Measurements from ENCODE around the genes PFKFB1, FAM104B and PAGE5.

DNA sequence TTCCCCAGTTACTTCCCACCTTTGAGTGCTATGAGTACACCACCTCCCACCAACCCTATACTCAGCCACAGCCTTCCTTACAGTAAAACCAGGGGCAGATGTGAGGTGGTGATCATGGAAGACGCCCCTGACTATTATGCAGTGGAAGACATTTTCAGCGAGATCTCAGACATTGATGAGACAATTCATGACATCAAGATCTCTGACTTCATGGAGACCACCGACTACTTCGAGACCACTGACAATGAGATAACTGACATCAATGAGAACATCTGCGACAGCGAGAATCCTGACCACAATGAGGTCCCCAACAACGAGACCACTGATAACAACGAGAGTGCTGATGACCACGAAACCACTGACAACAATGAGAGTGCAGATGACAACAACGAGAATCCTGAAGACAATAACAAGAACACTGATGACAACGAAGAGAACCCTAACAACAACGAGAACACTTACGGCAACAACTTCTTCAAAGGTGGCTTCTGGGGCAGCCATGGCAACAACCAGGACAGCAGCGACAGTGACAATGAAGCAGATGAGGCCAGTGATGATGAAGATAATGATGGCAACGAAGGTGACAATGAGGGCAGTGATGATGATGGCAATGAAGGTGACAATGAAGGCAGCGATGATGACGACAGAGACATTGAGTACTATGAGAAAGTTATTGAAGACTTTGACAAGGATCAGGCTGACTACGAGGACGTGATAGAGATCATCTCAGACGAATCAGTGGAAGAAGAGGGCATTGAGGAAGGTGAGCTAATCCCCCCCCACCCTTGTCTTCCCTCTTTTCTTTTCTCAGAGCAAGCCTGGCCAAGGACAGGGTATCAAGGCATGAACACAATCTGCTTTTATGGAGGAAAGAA, 3.6 kb downstream of the TSPYL2 start:
- PRO-cap = no peak

DNA sequence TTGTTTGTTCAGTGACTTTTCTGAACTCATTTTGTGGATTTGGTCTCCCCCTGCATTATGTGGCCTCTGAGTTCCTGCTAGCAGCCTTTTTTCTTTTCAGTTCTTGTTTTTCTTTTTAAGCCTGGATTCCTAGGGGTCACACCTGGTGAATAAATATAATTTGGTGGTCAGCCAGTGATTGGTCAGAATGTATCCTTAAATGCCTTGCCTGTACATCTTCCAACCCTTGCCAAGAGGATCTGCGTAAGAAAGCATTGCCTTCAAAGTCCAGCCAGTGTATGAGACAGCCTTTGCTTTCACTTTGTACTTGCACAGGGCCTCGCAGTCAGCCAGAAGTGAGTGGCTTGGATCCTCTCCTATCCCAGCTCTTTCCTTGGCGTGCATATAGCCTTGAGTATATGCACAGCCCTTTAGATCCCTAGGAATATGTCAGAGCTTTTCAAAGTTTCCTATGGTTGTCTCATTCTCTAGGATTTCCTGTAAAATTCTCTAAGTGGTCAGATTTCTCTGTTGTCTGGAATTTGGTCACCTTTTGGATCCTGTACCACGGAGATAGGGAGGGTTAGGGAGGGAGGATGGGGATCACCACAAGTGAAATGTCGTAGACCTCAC, 22.2 kb downstream of the KANTR start:
- PRO-cap = no peak

DNA sequence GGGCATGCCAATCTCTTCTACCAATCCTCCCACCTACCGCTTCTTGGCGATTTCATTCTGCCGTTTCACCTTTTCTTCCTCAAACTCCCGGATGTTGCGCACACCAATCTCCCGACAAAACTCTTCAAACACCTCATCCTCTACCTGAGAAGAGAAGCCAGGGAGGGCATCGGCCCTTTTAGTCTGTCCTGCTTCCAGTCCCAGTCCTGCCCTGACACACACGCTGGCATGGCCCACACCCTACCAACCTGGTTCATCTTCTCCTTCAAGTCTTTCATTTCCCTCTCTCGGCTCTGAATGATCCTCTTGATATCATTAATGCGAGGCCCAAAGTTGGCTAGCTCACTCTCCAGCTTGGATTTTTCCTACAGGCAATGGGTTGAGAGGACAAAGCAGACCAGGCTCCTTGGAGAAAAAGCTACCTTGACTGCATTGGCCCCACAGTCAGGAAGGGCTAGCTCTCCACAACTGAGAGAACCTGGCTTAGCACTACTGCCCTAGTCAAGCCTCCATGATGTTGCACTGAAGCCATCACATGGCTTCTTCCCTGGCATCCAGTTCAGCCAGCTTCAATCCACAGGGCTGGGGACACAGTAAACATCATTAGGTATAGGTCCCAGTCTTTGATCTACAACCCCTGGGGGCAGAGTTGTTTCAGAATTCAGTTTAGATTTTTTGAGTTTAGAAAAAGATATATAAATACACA, 18.8 kb downstream of the SMC1A start:
- PRO-cap = no peak

DNA sequence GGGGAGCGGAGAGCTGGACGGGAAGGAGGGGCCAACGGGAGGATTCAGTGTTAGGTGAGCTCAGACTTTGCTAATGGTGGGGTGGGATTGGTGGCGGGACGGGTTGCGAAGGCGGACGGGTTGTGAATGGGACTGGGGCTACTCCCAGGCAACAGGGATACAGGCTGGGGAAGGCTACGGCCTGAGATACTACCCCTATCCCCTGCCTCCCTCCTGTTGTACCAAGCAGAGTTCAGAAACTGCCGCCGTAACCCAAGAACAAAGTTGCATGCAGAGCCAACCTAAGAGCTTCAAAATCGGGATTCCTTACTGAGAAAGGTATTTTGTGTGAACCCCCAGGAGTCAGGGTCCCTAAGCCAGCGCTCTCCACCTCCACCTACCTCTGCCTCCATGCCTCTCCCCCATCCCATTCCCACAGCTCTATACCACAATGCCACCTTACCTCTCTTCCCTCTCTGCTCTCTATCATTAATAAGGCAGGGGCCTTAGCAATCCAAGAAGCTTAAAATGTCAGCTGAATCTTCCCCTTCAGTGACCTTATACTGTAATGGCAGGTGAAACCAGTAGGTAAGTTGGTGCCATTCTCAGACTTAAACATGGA, 512 bp downstream of the RIBC1 start:
- PRO-cap = no peak

- PRO-cap = no peak
Measured at GRCh38 chrX:53564822-53565412, 121.6 kb downstream of the HUWE1 start.

DNA sequence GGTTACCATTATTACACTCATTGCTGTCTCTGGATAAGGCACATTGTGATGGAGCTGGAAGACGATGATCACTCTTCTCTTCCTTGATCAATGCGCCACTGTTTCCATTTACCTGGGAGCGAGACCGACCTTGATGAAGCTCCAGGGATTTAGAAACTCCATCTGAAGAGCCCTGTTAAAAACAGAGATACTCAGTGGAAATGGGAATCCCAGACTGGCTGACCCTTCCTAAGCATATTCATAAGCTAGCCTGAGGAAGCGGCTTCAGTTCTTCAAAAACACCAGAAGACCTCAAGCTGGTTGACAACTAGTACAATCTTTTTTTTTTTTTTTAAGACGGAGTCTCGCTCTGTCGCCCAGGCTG, 28.8 kb upstream of the PHF8 start:
- PRO-cap = no peak

- PRO-cap = no peak
Measured at GRCh38 chrX:54474386-54474903, 21.6 kb downstream of the FGD1 start.

GRCh38 chrX:54539936-54540499, 10.0 kb downstream of the GNL3L start:
- PRO-cap = no peak

DNA sequence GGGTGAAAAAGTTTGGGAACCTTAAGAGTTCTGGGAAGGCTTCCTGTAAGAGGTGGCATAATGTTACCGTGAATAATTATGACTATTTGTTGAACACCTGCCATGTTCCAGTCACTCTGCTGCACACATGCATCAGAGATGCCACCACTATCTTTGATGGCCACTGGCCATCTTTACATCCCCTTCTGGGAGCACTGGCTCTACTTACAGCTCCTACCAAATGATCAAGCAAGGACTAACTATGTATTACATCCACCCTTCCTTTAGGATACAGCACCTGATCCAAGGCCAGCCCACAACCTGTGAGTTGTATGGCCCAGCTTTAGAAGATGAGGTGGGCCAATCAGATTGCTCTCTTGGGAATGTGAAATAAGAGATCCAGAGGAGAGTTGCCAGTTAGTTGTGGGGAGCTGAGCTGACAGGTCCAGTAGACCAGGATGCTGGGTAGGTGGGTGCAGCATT, 111.4 kb downstream of the GNL3L start:
- PRO-cap = no peak

GRCh38 chrX:54814110-54814678, 6.6 kb downstream of the MAGED2 start:
- PRO-cap = no peak

GRCh38 chrX:54993724-54994612, at the start of gene PFKFB1:
Gene PFKFB1 (minus strand): TSS chrX:54994188.
- PRO-cap = no peak

- PRO-cap = bidirectional peak, plus-strand start at chrX:55161310, minus-strand start at chrX:55161107
Measured at GRCh38 chrX:55160569-55161531, at the start of gene FAM104B. Gene FAM104B (minus strand): TSS chrX:55161185.

DNA sequence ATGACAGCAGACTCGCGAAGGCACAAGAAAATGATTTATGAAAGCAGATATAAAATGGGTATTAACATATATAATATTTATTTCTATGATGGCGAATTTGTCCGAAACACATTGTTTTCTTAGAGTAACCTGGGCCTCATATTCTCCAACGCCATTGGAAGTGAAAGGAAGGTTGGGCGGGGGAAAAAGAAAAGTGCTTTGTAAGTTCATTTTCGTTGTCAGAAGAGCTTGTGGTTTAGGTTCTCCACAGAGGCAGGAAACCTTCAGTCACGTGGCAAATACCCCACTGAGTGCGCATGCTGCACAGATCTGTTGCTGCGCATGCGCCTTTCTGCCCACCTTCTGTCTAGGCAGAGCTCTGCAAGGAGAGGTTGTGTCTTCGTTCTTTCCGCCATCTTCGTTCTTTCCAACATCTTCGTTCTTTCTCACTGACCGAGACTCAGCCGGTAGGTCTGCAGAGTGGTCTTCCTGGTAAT, at the start of gene PAGE5:
PAGE5 (plus strand) TSS at position 340 of the 476 bp plus-strand sequence.
- PRO-cap = no peak

GRCh38 chrX:55910026-55910737, 192.6 kb downstream of the RRAGB start:
- PRO-cap = no peak

DNA sequence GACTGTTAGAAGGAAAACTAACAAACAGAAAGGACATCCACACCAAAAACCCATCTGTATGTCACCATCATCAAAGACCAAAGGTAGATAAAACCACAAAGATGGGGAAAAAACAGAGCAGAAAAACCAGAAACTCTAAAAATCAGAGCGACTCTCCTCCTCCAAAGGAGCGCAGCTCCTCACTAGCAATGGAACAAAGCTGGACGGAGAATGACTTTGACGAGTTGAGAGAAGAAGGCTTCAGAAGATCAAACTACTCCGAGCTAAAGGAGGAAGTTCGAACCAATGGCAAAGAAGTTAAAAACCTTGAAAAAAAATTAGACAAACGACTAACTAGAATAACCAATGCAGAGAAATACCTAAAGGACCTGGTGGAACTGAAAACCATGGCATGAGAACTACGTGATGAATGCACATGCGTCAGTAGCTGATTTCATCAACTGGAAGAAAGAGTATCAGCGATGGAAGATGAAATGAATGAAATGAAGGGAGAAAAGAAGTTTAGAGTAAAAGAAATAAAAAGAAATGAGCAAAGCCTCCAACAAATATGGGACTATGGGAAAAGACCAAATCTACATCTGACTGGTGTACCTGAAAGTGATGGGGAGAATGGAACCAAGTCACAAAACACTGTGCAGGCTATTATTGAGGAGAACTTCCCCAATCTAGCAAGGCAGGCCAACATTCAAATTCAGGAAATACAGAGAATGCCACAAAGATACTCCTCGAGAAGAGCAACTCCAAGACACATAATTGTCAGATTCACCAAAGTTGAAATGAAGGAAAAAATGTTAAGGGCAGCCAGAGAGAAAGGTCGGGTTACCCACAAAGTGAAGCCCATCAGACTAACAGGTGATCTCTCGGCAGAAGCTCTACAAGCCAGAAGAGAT, 220.0 kb downstream of the RRAGB start:
- PRO-cap = no peak

- PRO-cap = no peak
Measured at GRCh38 chrX:56385422-56385871, 153.3 kb downstream of the KLF8 start.

DNA sequence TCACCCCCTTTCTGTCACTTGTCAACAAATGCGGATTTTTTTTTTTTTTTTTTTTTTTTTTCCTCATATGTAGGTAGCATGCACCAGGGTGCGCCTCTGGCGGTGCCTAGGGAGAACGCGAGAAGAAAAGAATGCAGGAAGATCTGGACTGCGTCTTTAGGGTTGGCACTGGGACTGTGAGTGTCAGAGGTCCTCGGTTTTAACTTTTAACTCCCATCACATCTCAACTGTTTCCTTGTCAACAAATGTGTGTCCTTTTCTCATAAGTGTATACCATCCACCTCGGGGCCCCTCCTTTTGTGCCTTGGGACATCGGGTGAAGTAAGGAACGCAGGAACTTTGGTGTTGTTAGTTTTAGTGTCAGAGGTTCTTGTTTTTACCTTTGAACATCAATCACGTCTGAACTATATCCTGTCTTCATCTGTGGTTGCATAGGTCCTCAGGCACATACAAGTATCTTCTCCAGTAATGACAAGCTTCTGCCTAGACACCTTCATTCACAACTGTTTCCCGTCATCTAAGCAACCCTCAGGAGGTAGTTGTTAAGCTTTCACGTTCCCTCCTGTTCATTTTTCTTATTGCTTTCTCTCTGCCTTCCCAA, 51.8 kb downstream of the NBDY start:
- PRO-cap = no peak

- PRO-cap = no peak
Measured at GRCh38 chrX:56812487-56813170, 83.6 kb downstream of the NBDY start.

DNA sequence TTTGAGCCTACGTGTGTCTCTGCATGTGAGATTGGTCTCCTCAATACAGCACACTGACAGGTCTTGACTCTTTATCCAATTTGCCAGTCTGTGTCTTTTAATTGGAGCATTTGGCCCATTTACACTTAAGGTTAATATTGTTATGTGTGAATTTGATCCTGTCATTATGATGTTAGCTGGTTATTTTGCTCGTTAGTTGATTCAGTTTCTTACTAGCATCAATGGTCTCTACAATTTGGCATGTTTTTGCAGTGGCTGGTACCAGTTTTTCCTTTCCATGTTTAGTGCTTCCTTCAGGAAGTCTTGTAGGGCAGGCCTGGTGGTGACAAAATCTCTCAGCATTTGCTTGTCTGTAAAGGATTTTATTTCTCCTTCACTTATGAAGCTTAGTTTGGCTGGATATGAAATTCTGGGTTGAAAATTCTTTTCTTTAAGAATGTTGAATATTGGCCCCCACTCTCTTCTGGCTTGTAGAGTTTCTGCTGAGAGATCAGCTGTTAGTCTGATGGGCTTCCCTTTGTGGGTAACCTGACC, 32.4 kb downstream of the SPIN2B start:
- PRO-cap = no peak

DNA sequence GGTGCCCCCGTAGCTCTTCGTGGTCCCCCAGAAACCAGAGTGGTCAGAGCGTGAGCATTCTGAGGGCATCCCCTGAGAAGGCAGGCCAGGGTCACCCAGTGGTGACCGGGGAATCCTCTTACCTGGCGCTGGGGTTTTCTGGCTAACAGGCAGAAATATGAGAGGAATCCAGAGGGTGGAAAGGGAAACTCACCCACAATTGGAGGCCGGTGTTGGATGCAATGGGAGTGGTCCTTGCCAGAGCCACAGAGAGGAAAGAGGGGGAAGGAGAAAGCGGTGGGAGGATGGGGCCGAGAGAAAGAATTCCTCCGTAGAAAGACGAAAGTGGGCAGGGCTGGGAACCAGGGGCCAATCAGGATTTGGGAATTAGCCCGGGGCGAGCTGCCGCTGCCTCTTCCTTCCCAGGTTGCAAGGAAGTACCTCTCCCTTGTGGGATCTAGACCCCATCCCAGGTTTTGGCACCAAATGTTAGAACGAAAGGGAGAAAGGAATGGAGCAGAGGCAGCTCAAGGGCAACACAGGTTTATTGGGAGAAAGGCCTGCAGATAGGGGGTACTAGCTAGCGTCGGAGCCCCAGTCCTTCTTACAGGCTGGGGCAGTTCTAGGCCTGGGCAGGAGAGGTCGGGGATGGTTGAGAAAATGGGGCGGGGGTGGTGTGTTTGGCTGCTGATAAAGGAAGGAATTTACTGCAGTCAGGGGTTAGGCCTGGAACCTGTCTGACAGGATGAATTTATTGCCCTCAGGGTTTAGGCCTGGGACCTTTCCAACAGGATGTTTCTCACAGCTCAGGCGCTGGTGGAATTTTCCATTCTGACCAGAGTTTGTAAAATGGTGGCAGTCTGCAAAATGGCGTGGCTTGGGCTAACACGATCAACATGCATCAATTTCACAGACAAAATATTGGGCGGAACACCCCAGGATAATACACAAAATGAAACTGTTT, 83.2 kb upstream of the SPIN4 start:
- PRO-cap = no peak

All from right cardiac atrium (tissue), 1 donor.